ENCODE results near the genes C10orf105 and DDIT4.

DNA sequence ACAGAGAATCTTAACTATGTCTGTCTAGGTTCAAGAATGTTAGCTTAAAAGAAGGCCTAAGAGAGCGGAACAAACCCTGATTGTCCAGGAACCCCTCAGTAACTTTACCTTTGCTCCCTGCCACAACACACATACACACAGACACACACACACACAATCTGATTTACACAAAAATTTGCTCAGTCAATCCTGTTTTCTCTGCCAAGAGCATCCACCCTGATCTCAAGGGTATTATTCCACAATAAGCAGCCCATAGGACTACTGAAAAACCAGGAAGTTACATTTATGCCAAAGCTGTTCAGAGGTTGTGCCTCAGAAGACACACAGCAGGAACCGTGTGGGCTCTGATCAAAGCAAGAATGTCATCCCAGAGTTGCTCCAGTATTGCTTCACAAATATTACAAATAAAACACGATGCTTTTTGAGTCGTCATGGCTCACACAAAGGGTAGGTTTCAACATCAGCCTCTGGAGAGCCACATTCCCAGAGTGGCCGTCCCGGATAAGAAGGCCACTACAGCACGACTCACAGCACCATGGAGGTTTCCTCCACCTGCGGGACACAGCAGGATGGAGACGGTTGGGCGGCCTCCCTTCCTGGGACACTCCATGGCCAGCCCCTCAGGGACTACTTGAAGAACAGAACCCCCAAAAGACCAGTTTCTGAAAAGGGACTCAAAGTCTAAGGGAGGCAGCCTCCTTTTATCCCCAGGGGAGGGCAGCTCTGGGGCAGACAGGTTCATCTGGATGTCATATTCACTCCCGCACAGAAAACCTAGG, 1.6 kb downstream of the AIFM2 start:
- PRO-cap = bidirectional peak, plus-strand start at position 478 of the sequence, minus-strand start at position 335 of the sequence
- RAMPAGE, long total RNA, 4 experiments = no peak in any of the 4 experiments

DNA sequence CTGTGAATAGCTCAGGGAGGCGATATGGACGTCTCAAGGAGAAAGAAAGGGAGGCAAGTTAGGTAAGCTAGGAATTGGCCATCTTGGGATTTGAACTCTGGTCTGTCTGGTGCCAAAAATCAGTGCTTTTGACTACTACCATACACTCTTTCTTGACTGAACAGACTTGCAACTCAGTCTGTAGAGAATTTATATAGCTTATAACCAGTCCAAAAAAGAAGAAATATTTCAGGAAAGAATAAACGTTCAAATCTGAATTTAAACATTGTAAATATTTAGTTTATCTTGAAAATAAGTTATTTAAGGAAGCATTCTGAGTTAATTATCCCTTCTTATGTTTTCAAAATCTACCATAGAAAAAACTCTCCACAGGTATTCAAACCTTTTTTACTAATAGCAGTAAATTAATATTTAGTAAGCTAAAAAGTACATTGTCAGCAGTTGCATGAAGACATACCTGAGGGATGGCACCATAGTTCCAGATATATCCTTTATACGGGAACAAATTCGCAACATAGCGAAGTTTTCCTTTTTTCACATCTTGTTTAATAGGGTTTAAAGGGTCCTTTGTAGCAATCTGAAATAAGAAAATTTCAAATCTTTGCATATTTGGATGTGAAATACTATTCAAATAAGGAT, 15.8 kb downstream of the PPA1 start:
- PRO-cap = no peak
- RAMPAGE, long total RNA, 4 experiments = no peak in any of the 4 experiments

- PRO-cap = no peak
- RAMPAGE, long total RNA, 4 experiments = no peak in any of the 4 experiments
Observed at GRCh38 chr10:70421541-70422455, 17.9 kb downstream of the EIF4EBP2 start.

DNA sequence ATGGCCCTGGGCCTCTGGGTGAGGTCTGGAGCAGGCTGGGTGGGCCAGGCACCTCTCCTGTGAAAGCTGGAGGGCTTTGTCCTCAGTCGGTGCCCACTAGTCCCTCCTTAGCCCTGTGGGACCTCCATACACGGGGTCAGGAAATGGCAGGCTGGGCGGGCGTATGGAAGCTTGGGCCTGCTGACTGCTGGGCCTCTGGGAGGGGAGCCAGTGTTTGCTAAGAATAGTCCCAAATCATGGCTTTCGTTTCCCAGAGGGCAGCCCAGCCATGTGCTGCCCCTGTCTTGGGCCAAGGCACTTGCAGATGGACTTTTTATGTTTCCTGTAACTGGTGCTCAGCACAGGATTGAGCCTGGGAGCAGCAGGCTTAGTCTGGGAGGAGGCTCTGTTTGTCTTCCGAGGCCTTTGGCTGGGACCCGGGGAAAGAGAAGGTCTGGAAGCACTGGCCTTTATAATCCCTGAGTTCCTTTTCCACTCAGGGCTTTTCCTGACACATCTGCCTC, 3.6 kb downstream of the PALD1 start:
- PRO-cap = no peak
- RAMPAGE, long total RNA, 4 experiments = no peak in any of the 4 experiments

GRCh38 chr10:70699326-70700125, 27.2 kb downstream of the ADAMTS14 start:
- PRO-cap = no peak
- RAMPAGE, long total RNA, 4 experiments = no peak in any of the 4 experiments

DNA sequence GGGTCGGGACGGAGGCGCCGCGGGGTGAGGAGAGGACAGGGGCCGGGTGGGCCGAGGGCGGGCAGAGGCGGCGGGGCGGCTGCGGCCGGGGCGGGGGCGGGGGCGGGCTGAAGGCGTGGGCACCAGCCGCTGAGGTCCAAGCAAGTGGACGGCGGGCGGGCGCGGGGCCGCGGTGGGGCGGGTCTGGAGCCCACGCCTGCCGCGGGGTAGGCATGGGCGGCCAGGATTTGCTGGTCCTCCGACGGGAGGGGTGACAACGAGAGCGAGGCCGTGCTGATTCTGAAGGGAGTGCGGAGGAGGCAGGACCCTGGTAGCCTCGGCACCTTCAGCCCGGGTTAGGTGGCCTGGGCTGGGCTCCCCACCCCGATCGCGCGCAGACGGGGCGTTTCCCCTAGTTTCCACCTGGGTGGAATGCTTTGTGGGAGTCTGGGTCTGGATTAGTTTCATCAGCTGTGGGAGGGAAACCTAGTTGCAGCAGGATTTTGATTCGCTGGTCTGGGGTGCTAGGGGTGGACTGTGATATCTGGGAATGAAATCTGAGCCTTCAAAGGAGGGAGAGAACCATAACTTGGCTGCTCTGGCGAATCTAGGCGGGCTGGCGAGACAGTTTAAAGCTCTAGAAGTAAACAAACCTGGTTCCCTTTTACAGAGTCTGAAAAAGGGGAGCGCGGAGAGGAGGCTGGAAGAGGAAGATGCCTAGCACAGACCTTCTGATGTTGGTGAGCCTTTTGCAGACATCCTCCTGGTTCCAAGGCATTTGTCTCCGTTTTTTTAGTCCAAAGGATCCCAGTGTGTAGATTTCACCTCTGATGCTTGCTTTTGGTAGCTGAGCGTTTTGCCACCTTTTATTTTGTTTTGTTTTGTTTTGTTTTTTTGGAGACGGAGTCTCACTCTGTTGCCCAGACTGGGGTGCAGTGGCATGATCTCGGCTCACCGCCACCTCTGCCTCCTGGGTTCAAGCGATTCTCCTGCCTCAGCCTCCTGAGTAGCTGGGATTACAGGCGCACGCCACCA, 721 bp downstream of the SGPL1 start:
- PRO-cap = bidirectional peak, plus-strand start at position 193 of the sequence, minus-strand start at position 138 of the sequence; bidirectional peak, plus-strand start at position 648 of the sequence, minus-strand start at position 413 of the sequence
- RAMPAGE, long total RNA, 4 experiments = no peak in any of the 4 experiments

DNA sequence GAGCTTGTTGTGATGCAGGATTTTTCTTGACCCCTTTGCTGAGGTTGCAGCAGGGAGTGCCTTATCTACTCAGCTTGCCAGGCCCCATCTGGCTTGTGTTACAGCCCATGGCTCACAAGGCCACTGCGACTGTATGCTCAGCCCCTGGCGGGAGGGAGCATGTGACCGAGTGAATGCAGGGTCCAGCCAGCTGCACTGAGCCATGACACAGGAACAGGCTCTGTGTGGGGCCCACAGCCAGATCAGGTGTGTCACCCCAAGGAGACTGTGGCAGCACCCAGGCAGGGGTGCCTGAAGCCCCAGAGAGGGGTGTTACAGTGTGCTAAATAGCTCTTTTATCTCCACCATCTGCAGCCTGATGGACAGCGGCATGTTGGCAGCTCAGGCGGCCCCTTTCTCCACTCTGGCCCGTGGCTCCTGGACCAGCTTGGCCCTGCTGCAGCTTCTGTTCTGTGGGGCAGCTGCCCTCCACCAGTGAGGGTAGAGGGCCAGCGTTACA, 2.6 kb upstream of the PCBD1 start:
- PRO-cap = no peak
- RAMPAGE, long total RNA, 4 experiments = no peak in any of the 4 experiments

- PRO-cap = no peak
- RAMPAGE, long total RNA, 4 experiments = no peak in any of the 4 experiments
Observed at GRCh38 chr10:71005492-71006053, 117.2 kb upstream of the PCBD1 start.

GRCh38 chr10:71293722-71294146, 25.3 kb upstream of the SLC29A3 start:
- PRO-cap = no peak
- RAMPAGE, long total RNA, 4 experiments = no peak in any of the 4 experiments

DNA sequence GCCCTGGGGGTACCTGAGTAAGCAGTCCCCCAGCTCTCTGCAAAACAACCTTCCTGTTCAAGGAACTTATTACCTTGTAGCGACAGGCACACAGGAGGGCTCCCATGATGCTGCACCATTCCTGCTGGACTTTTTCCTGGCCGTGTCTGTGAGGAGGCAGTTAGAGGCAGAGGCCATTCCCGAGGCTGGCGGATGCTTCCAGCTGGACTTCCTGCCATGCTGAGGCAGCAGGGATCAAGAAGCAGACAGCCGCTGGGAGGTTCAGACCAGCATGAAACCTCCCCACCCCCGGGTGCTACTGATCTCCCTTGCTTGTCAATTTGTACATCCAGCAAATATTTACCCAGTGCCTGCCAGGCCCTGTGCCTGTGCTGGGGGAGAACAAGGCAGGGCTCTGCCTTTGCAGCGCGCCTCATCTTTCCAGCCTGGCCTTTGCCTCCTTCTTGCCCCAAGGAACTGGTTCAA, 28.8 kb downstream of the SLC29A3 start:
- PRO-cap = no peak
- RAMPAGE, long total RNA, 4 experiments = no peak in any of the 4 experiments

- PRO-cap = no peak
- RAMPAGE, long total RNA, 4 experiments = no peak in any of the 4 experiments
Observed at GRCh38 chr10:71684260-71684664, 35.3 kb downstream of the C10orf105 start.

DNA sequence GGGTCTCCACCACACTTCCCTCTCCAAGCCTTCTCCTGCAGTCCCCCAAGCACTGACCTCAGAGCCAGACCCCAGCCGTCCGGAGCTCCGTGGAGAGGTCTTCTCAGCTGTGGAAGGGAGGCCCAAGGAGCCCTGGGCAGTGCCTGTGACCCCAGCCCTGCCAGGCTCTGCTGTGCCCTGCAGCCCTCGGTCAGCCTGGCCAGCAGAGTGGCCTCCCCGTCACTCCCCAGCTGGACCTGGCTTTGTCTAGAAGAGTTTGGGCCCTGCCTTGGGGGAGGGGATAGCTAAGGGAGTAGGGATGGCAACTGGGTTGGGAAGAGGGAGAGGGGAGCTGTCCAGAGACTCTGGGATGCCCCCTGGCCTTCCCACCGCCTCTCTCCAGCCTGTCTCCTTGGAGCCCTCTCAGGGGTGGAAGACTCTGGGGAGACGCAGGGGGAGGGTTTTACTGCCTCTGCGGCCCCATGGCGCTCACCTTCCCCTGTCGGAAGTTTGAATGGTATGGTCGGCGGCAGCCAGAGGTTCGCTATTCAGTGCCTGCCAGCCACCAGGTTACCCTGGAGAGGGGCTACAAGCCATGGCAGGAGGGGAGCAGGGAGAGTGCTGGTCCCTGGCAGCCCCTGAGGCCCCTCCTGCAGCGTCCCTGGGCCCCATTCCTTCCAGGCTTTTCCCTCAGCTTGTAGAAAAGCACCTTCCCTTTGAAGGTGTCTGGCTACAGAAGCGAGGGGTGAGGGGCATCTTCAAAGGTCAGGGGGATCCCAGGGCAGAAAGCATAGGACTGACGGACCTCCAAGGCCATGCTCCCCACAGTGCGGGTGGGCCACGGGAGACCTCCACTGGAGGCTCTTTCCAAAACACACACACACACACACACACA, at the start of gene C10orf105:
TSS of gene C10orf105 (minus strand) at position 209 of the 874 bp plus-strand sequence.
- PRO-cap = no peak
- RAMPAGE, long total RNA, 4 experiments = no peak in any of the 4 experiments

- PRO-cap = no peak
- RAMPAGE, long total RNA, 4 experiments = no peak in any of the 4 experiments
Observed at GRCh38 chr10:71737109-71737573, 17.6 kb upstream of the C10orf105 start.

DNA sequence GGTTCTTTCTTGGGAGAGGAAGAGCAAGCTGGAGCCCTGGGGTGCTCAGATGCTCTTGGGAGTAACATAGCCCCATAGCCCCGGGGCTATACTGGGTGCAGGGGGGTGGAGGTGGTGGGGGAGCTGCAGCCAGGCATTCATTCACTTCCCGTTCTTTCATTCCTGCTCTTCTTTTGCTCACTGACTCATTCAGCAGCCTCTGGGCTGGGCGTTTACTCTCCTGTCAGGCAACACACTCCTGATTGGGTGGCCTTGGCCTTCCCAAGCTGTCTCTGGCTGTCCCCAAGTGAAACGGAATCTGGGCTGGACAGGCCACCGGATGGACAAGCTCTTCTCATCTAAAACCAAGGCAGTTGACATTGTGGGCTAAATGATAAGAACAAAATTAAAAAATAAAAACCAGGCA, 34.6 kb downstream of the CHST3 start:
- PRO-cap = bidirectional peak, plus-strand start at position 285 of the sequence, minus-strand start at position 164 of the sequence
- RAMPAGE, long total RNA, 4 experiments = no peak in any of the 4 experiments

GRCh38 chr10:72058292-72059004, 29.9 kb downstream of the SPOCK2 start:
- PRO-cap = no peak
- RAMPAGE, long total RNA, 4 experiments = no peak in any of the 4 experiments

DNA sequence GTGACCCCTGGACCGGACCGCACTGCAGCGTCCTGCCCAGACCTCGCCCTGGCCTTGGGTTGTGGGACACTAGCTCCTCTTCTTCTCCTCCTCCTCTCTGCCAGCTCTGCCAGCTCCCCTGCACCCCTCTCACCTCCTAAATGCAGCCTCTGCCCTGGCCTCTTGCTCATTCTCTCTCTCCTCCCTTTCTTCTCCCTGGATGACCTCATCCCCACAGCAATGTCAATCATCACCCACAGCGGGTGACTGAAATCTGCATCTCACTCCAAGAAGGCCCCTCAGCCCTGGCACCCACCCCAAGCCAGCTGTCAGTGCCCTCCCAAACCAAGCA, 19.3 kb downstream of the SPOCK2 start:
- PRO-cap = no peak
- RAMPAGE, long total RNA, 4 experiments = no peak in any of the 4 experiments

DNA sequence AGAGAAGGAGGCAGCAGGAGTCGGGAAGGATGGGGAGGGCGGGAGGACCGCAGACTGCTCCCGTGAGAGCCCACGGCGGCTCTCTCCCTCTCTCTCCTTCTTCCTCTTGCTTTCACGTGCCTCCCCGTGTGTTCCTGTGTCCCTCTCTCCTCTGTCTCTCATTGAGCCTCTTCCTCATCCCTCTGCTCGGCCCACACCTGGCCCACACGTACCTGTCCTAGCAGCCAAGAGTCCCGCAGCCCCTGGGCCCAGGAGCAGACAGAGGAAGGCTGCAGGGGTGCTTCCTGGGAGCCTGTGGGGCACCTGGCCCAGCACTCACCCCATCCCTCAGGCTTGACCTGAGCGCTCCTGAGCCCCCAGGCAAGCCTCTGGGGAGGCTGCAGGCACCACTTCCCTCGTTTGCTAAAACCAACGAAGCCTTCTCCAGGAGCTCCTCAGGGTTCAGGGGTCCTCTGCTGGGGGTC, 13.6 kb downstream of the SPOCK2 start:
- PRO-cap = no peak
- RAMPAGE, long total RNA, 4 experiments = no peak in any of the 4 experiments

DNA sequence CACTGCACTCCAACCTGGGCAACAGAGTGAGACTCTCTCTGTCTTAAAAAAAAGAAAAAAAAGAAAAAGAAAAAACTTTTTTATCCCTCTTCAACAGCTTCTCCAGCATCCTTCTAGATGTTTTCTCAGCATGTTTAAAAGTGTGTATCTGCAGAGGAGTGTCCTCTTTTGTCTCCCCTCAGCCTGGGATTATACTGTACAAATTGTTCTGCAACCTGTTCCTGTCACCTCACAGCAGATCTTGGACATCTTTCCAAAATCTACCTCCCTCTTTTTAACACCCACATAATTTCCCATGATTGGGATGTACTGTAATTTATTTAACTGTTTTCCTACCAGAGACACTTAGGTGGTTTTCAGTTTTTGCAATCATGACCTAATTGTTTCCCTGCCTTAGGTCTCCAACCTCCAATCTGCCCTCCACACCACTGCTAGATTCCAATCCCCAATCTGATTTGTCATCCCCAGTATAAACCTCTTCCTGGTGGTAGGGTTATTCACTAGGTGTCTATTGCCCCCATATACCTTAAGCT, 17.7 kb upstream of the DDIT4 start:
- PRO-cap = unidirectional peak, minus-strand start at position 142 of the sequence
- RAMPAGE, long total RNA, 4 experiments = no peak in any of the 4 experiments

DNA sequence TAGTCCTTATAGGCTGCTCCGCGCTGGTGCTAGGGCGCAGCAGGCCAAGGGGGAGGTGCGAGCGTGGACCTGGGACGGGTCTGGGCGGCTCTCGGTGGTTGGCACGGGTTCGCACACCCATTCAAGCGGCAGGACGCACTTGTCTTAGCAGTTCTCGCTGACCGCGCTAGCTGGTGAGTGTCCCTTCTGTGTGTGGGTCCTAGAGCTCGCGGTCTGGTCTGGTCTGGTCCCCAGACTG, at the start of gene DDIT4:
TSS of gene DDIT4 (plus strand) at position 37 of the 238 bp plus-strand sequence.
- PRO-cap = bidirectional peak, plus-strand start at position 37 of the sequence, minus-strand start outside the sequence
- RAMPAGE, long total RNA, 4 experiments = start-site peak on the plus strand in 3 of 4 experiments, centred at positions 40 to 42 of the sequence, 18 to 104 reads per replicate

DNA sequence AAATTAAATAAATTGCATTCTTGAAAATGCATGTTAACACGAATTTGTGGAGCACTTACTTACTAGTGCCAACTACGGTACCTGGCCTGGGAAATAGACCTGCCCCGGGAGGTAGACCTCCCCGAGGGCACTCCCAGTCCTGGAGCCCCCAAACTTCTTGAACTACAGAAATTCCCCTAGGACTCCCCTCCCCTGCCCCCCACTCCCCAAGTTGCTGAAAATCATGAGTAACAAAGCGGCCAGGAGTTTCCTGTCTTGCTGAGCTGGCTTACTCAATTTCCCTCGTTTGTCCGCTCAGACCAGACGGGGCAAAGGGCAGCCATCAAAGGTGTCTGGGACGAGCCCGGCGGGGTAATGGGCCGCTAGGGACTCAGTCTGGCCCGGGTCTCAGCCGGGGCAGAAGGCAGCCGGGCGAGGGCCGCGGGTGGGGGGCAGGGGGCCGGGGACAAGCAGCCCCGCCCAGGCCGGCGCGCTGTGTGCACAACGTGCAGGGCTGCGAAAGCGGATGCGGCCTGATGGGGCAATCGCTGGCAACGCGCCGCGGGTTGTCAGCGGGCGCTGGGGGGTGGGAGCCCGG, 35.4 kb downstream of the DNAJB12 start:
- PRO-cap = bidirectional peak, plus-strand start outside the sequence, minus-strand start at position 507 of the sequence
- RAMPAGE, long total RNA, 4 experiments = no peak in any of the 4 experiments

Data from esophagus squamous epithelium (tissue), 4 donors.